SEM (cell line): ENCODE measurements around the gene FAM53B.

GRCh38 chr10:124378822-124379411 lies 39.8 kb downstream of the OAT start:
- PRO-cap, result no peak

- PRO-cap, result bidirectional peak, plus-strand start at chr10:124403779, minus-strand start at chr10:124403601
Measured at GRCh38 chr10:124403479-124404070, 15.1 kb downstream of the OAT start.

GRCh38 chr10:124535628-124536717 lies 74.3 kb downstream of the LHPP start:
- PRO-cap, result unidirectional peak, plus-strand start at chr10:124535811; bidirectional peak, plus-strand start at chr10:124536167, minus-strand start at chr10:124536082

GRCh38 chr10:124544342-124545139 lies 82.9 kb downstream of the LHPP start:
- PRO-cap, result bidirectional peak, plus-strand start at chr10:124545008, minus-strand start at chr10:124545029

DNA sequence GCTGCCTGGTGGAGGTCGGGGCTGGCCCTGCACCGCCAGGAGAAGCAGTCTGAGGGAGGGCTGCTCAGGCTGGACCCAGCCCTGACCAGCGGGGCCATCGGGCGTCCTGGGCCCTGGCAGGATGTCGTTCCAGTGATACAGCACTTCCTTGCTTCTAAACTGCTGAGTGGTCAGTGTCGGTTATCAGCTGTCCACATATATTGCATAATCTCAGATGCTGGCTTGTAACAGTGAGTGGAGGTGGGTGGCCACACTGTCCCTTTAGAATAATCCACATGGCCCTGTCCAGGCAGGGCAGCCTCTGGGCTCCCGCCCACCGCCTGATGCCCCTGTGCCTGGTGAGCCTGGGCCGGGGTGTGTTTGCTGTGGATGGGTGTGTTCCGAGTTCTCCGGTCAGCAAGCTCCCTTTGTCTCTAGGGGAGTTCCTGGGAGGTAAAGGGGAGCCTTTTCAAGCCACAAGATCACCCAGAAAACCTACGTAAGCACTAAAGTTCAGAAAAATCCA lies 86.1 kb downstream of the LHPP start:
- PRO-cap, result no peak

- PRO-cap, result unidirectional peak, plus-strand start at chr10:124589148
Measured at GRCh38 chr10:124589068-124589267, 127.3 kb downstream of the LHPP start.

DNA sequence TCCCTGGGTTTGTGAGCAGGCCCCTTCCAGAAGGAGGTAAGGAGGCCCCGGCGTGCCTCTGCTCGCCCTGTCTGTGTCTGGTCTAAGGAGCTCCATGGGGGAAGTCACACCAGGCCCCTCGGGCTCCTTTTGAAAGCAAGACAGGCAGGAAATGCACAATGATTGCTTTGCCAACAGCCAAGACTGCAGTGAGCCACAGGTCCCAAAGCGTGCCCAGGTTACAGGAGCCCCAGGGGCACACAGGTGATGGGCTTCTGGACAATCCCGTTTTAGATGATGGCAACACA lies 89.4 kb downstream of the FAM53B start:
- PRO-cap, result no peak

GRCh38 chr10:124698149-124698561 lies 46.0 kb downstream of the FAM53B start:
- PRO-cap, result no peak

- PRO-cap, result no peak
Measured at GRCh38 chr10:124722584-124723802, 21.2 kb downstream of the FAM53B start.

GRCh38 chr10:124723803-124724248 lies 20.4 kb downstream of the FAM53B start:
- PRO-cap, result no peak

DNA sequence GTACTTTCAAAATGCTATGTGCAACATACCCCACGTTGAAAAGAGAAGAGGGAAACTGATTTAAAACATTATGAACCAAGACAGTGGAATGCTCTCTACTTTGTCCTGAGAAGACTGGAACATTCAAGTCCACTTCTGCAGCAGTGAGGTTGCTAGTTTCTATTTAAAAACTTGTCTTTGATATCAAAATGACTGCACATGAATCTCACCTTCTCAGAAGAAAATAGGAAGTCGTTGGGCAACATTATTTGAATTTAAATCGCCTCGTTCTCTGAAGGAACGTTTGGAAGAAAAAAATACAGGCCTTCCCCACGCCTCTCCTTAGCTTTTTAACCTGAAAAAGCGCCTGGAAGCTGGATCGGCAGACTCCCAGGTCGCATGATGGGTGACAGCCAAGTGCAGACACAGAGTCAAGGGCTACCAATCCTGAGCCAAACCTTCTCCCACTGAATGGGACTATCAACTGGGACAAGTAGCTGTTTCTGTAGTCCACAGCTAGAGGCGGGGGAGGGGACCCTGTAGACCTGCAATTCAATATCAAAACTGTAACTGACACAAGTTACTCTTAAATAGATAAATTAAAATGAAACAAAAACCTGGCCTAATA lies 2.3 kb downstream of the FAM53B start:
- PRO-cap, result no peak

DNA sequence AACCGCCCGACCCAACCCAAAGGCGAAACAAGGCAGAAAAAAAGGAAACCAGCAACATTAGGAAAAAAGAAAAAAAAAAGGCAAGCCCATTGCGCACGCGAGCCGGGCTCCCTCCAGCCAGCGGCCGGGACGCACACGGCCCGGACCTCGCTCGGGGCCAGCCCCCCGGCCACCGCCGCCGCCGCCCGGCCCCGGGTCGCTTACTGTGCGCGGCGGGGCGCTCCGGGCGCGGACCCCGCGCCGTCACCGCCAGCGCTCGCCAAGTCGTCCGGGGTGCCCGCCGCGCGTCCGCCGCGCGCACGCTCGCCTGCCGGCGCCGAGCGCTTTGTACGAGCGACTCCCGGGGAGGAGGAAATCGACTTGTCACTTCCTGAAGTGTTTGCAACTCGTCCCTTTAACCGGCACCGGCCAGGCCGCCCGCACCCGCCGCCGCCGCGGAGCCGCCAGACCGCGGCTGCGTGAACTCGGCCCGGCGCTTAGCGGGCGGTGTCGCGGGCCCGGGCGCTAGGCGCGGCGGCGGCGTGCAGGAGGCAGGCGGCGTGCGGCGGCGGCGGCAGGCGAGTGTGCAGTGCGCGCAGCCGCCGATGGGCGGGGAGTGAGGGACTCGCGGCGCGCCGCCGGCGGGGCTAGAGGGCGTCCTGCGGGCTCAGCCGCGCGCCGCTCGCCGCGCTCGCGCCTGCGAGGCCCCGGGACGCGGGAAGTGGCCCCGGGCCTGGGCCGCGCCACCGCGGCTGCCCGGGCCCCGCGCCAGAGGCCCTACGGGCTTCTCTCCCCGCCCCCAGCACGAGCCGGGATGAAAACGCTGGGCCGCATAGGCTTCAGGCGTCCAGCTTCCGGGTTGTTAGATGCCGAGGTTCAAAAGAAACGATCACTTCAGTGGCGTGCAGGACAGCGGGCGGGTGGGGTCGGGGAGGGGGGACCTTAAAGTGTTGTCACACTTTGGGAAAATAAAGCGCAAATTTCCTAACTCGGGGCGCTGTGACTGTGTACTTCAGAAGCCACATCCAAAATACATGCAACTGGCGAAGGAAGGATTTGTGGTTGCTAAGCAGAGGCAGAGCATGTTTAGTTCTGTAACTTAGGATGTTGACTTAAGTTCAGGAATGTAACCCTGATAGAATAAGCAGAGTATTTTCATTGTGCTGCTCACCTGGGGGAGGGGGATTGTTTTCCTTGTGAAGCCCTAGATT lies at the start of gene FAM53B:
Gene FAM53B, minus strand, starts transcription at position 570 of the 1,190 bp plus-strand sequence.
- PRO-cap, result bidirectional peak, plus-strand start at position 603 of the sequence, minus-strand start at position 570 of the sequence

GRCh38 chr10:124745455-124745976 lies 1.3 kb upstream of the FAM53B start:
- PRO-cap, result no peak

- PRO-cap, result no peak
Measured at GRCh38 chr10:124967027-124967612, 25.2 kb downstream of the ZRANB1 start.

DNA sequence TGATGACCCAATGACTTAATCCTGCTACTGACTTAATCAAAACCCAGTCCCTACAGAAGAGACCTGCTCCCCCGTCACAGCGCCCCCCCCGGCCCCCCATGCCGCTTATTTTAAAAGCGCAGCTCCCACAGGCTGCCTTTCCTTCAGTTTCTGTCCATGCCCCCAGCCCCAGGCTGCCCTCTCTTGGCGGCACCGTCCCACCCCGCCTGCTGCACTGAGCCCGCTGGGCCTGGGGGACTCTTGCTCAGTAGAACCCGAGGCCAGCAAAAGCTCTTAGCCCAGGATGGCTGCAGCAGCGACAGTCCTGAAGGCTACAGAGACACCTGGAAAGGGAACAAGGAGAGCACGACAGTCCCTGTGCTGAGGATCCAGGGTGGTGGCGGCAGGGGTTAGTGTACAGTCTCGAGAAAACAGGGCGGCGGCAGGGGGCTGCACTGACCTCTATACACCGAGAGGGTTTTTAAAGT lies 31.7 kb downstream of the CTBP2 start:
- PRO-cap, result no peak

- PRO-cap, result no peak
Measured at GRCh38 chr10:125056925-125058013, 29.4 kb upstream of the CTBP2 start.

GRCh38 chr10:125064285-125064878 lies 36.5 kb upstream of the CTBP2 start:
- PRO-cap, result bidirectional peak, plus-strand start at chr10:125065077, minus-strand start at chr10:125064784

DNA sequence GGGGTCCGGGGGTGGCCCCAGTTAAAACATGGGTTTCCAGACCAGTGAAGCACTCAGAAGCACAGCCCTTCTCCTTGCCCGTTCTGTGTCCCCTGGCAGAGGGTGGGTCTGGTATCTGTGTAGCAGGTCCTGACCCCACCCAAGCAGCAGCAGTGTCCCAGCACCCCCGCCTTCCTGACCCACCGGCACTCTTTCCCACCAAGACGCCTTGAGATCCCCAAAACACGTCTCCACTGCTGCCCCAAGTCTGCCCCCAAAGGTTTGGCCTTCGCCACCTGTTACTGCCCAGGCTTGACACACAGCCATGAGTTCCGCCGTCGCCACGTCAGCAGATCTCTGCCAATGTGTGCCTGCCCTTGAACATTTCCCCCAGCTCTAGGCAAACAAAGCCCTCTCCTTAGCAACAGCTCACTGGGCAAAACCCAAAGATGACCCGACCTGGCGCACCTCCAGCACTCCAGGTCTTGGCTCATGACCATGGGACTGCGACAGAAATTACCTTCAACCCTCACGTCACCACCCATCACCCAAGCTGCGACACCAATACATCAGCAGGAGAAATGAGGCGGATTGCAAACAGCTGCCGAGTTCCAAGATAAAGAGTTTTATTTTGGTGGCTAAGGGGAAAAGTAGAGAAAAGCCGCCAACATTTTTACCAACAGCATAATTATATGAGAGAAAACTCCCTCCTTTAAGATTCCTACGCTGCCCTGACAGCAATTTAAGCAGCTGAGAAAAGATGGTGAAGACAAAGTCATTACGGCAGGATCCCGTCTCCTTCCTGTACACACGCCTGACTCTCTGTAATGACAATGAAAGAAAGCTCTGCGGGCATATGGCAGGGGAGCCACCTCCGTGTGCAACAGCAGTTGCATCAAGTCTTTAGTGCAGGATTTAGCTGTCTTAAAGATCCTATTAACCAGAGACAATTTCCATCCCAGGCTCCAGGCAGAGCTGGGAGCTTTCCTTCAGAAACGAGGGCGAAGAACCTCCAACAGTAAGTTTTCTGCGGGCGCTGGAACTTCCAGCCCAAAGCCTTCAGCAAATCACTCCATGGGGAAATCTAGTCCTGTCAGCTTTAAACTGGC lies 57.1 kb upstream of the CTBP2 start:
- PRO-cap, result no peak

- PRO-cap, result no peak
Measured at GRCh38 chr10:125135523-125136140, 107.8 kb upstream of the CTBP2 start.

GRCh38 chr10:125146706-125147759 lies 119.2 kb upstream of the CTBP2 start:
- PRO-cap, result unidirectional peak, plus-strand start at chr10:125147026